Measurements from ENCODE around the gene DHX37.

DNA sequence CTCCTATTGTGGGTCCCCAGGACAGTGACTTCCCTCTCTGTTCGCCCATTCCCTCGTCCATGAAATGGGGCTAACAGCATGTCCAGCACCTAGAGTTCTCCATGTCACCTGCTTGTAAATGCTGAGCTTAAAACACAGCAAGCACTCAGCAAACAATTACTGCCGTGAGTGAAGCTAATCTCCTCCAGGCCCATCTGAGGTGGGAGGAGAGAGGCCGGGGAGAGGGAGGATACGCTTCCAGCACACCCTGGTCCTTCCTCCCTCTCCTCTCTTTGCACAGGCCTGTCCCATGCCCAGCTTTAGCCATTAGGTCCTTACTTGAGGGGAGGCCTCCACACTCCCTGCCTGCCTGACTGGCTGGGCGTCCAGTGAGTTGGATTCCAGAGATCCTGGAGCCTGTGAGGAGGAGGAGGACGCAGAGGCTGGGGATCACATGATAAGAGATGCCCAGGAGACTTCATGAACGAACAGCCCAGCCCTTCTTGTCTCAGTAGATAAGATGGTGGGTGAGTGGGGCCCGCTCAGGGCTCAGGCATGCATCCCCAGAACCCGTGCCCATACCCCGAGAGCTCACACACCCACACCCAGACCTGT lies 65.1 kb upstream of the NCOR2 start:
- PRO-cap, 6 experiments: no peak in any of the 6 experiments
- RAMPAGE, long total RNA, 2 experiments: no peak in any of the 2 experiments
- RRBS: no CpG with 5 or more reads among the region's 11 CpGs

GRCh38 chr12:124637364-124638041 lies 70.1 kb upstream of the NCOR2 start:
- PRO-cap, 6 experiments: no peak in any of the 6 experiments
- RAMPAGE, long total RNA, 2 experiments: no peak in any of the 2 experiments
- RRBS: 50% methylated on average over 1 of the region's 18 CpGs

GRCh38 chr12:124682553-124682893 lies 115.1 kb upstream of the NCOR2 start:
- PRO-cap, 6 experiments: no peak in any of the 6 experiments
- RAMPAGE, long total RNA, 2 experiments: no peak in any of the 2 experiments
- RRBS: no CpG with 5 or more reads among the region's 10 CpGs

GRCh38 chr12:124684896-124685580 lies 117.6 kb upstream of the NCOR2 start:
- PRO-cap, 6 experiments: peak in 1 of 6 experiments; most common plus-strand start chr12:124685289 (in 1)
- RAMPAGE, long total RNA, 2 experiments: no peak in any of the 2 experiments
- RRBS: no CpG with 5 or more reads among the region's 17 CpGs

- PRO-cap, 6 experiments: no peak in any of the 6 experiments
- RAMPAGE, long total RNA, 2 experiments: no peak in any of the 2 experiments
- RRBS: no CpG with 5 or more reads among the region's 14 CpGs
Measured at GRCh38 chr12:124749882-124750536, 113.7 kb downstream of the SCARB1 start.

DNA sequence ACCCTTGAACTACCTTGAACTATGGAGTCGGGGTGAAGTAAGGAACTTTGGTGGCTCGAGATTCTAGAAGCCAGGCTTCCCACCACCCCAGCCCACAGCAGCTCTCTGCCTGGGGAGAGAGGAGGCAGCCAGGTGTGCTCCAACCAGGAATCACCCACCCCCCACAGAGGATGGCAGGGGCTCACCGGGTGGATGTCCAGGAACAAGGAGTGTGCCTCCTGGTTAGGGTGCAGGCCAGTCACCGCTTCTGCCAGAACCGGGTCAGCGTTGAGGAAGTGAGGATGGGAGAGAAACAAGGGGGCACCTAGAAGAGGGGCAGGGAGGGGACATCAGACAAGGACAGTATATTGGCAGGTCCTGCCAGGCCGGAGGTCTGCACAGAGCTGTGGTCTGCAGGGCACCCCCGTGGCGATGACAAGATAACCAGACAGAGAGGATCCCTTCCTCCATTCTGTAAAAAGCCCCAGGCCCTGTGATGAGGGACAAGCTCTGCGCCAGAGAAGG lies 63.7 kb downstream of the SCARB1 start:
- PRO-cap, 6 experiments: no peak in any of the 6 experiments
- RAMPAGE, long total RNA, 2 experiments: no peak in any of the 2 experiments
- RRBS: 89% methylated on average over 4 of the region's 10 CpGs

- PRO-cap, 6 experiments: peak in 4 of 6 experiments; most common plus-strand start chr12:124905032 (in 2); most common minus-strand start chr12:124904887 (in 2)
- RAMPAGE, long total RNA, 2 experiments: no peak in any of the 2 experiments
- RRBS: no CpG with 5 or more reads among the region's 24 CpGs
Measured at GRCh38 chr12:124904601-124905542, 9.6 kb downstream of the UBC start.

DNA sequence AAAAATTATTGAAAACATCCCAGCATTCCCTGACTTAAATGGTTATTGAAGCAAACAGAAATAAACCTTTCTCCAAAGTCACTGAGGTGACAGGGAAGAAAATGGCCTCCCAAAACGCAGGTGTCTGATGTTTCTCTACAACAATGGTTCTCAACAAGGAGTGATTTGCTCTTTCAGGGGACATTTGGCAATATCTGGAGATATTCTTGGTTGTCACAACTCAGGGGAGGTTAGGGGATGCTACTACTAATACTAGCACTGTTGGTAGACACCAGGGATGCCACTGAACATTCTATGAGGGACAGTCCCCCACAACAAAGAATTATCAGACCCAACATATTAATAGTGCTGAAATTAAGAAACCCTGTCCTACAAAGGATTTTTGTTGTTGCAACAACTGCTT lies 2.3 kb upstream of the UBC start:
- PRO-cap, 6 experiments: no peak in any of the 6 experiments
- RAMPAGE, long total RNA, 2 experiments: no peak in any of the 2 experiments
- RRBS: no CpG with 5 or more reads among the region's 1 CpG

- PRO-cap, 6 experiments: no peak in any of the 6 experiments
- RAMPAGE, long total RNA, 2 experiments: no peak in any of the 2 experiments
- RRBS: no CpG with 5 or more reads among the region's 11 CpGs
Measured at GRCh38 chr12:124918223-124918804, 3.9 kb upstream of the UBC start.

- PRO-cap, 6 experiments: peak in 5 of 6 experiments; most common plus-strand start chr12:124928681 (in 2); most common minus-strand start chr12:124928389 (in 3)
- RAMPAGE, long total RNA, 2 experiments: no peak in any of the 2 experiments
- RRBS: 14% methylated on average over 9 of the region's 37 CpGs
Measured at GRCh38 chr12:124928098-124928999, 13.9 kb upstream of the UBC start.

DNA sequence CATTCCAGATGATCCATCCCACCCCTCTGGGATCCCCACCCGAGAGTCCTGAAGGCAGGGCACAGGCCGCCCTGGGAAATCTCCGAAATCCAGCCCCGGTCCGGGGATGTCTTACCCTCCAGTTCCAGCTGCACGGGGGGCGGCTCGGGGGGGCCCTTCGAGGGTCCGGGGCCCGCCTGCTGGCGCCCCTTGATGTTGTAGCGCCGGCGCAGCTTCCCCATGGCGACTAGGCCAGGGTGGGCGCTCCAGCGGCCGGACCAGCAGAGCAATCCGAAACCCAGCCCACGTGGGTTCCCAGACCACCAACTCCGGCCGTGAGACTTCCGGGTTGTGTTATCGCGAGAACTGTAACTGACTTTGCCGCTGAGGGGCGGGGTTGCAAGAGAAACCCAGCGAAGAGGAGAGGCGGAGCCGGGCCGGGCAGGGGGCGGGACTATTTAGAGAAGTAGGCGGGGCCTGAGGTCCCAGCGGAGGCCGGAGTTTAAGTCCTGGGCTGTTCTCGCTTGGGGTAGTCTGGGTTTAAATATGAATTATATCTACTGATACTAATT lies at the start of gene DHX37:
Gene DHX37, minus strand, starts transcription at position 330 of the 551 bp plus-strand sequence.
- PRO-cap, 6 experiments: peak in 6 of 6 experiments; most common plus-strand start position 448 of the sequence (in 1); most common minus-strand start position 316 of the sequence (in 3)
- RAMPAGE, long total RNA, 2 experiments: start-site peak on the minus strand in 2 of 2 experiments, centred at positions 320 to 323 of the sequence, 80 to 107 reads per replicate
- RRBS: 2% methylated on average over 24 of the region's 37 CpGs

DNA sequence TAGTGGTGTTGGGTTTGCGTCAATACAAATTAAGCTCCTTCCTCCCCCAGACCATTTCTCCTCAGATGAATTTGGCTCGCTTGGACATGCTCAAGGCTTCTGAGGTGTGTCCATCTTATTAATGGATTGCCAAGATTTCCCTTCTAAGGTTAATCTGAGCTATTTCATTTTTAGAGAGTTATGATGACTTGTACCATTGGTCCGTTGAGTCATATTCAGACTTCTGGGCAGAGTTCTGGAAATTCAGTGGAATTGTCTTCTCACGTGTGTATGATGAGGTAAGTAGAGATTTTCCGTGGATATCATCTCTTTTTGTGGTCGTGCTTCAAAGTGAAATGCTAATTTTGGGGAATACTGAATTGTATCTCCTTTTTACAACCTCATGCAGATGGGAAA lies 8.5 kb downstream of the AACS start:
- PRO-cap, 6 experiments: no peak in any of the 6 experiments
- RAMPAGE, long total RNA, 2 experiments: no peak in any of the 2 experiments
- RRBS: no CpG with 5 or more reads among the region's 6 CpGs

- PRO-cap, 6 experiments: no peak in any of the 6 experiments
- RAMPAGE, long total RNA, 2 experiments: no peak in any of the 2 experiments
- RRBS: 13% methylated on average over 3 of the region's 25 CpGs
Measured at GRCh38 chr12:125092532-125093672, 27.7 kb downstream of the AACS start.

GRCh38 chr12:125118513-125119298 lies 53.5 kb downstream of the AACS start:
- PRO-cap, 6 experiments: no peak in any of the 6 experiments
- RAMPAGE, long total RNA, 2 experiments: no peak in any of the 2 experiments
- RRBS: no CpG with 5 or more reads among the region's 20 CpGs

GRCh38 chr12:125848260-125848667 lies 662.1 kb downstream of the TMEM132B start:
- PRO-cap, 6 experiments: peak in 2 of 6 experiments; most common minus-strand start chr12:125848526 (in 2)
- RAMPAGE, long total RNA, 2 experiments: no peak in any of the 2 experiments
- RRBS: no CpG with 5 or more reads among the region's 5 CpGs

- PRO-cap, 6 experiments: no peak in any of the 6 experiments
- RAMPAGE, long total RNA, 2 experiments: no peak in any of the 2 experiments
- RRBS: no CpG with 5 or more reads among the region's 6 CpGs
Measured at GRCh38 chr12:126165889-126166543, 979.8 kb downstream of the TMEM132B start.

- PRO-cap, 6 experiments: no peak in any of the 6 experiments
- RAMPAGE, long total RNA, 2 experiments: no peak in any of the 2 experiments
- RRBS: no CpG with 5 or more reads among the region's 10 CpGs
Measured at GRCh38 chr12:127237094-127237652, 1029.8 kb upstream of the TMEM132C start.

GRCh38 chr12:127984070-127984391 lies 282.9 kb upstream of the TMEM132C start:
- PRO-cap, 6 experiments: no peak in any of the 6 experiments
- RAMPAGE, long total RNA, 2 experiments: no peak in any of the 2 experiments
- RRBS: no CpG with 5 or more reads among the region's 7 CpGs

DNA sequence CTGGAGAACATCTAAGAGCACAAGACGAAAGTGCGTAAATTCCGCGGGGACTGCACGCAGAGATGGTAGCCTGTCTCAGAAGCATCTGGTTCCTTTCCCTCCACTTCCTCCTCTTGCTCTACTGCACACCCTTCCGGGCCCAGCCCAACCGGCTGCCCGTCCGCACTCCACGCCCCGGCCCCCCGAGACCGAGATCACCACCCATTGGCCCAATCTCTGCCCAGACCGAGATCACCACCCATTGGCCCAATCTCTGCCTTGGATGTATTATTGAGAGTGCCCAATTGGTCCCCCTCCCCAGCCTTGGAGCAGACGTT lies 75.7 kb upstream of the TMEM132C start:
- PRO-cap, 6 experiments: no peak in any of the 6 experiments
- RAMPAGE, long total RNA, 2 experiments: no peak in any of the 2 experiments
- RRBS: no CpG with 5 or more reads among the region's 15 CpGs

DNA sequence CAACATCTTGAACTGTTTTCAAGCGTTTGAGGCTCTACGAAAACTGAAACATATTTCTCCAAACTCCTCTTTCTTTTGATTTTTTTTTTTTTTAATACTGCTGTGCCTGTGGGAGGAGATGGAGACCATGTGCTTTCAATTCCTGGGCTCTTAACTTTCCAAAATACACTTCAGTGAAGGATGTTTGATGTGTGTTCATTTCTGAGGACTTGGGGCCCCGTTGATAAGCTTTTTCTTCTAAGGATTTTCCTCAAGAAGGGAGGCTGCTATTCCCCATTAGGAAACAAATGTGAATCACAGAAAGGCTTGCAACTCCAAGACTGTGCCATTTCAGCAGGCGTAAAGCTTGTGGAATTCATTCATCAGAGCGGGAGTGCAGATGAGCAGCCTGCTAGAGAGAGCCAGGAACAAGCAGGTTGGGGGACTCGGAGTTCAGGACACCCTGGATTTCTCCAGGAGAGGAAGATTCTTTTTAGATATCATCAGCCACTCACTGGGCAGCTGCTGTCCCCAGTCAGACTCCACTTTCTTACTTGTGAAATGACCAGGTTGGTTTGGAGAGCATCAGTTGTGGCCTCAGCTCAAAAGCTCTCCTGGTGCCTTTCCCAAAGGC lies 94.7 kb downstream of the TMEM132C start:
- PRO-cap, 6 experiments: no peak in any of the 6 experiments
- RAMPAGE, long total RNA, 2 experiments: no peak in any of the 2 experiments
- RRBS: no CpG with 5 or more reads among the region's 6 CpGs